Metastatic Pancreatic Carcinoma in the Ovary (tissue), 1 donor: Measurements from ENCODE around the genes PTX3 and KPNA4.

GRCh38 chr3:157122725-157123230, 37.2 kb downstream of the CCNL1 start:
- PRO-cap = no peak

- PRO-cap = unidirectional peak, minus-strand start at chr3:157160705; bidirectional peak, plus-strand start at chr3:157161063, minus-strand start at chr3:157160811
These were observed 867 bp upstream of the CCNL1 start for GRCh38 chr3:157160652-157161375.

- PRO-cap = no peak
These were observed 29.4 kb upstream of the CCNL1 start for GRCh38 chr3:157188972-157190026.

- PRO-cap = no peak
These were observed at the start of gene PTX3 for GRCh38 chr3:157436469-157437110. Gene PTX3, plus strand, starts transcription at chr3:157436850.

- PRO-cap = no peak
These were observed 287.2 kb downstream of the SHOX2 start for GRCh38 chr3:157819082-157819456.

DNA sequence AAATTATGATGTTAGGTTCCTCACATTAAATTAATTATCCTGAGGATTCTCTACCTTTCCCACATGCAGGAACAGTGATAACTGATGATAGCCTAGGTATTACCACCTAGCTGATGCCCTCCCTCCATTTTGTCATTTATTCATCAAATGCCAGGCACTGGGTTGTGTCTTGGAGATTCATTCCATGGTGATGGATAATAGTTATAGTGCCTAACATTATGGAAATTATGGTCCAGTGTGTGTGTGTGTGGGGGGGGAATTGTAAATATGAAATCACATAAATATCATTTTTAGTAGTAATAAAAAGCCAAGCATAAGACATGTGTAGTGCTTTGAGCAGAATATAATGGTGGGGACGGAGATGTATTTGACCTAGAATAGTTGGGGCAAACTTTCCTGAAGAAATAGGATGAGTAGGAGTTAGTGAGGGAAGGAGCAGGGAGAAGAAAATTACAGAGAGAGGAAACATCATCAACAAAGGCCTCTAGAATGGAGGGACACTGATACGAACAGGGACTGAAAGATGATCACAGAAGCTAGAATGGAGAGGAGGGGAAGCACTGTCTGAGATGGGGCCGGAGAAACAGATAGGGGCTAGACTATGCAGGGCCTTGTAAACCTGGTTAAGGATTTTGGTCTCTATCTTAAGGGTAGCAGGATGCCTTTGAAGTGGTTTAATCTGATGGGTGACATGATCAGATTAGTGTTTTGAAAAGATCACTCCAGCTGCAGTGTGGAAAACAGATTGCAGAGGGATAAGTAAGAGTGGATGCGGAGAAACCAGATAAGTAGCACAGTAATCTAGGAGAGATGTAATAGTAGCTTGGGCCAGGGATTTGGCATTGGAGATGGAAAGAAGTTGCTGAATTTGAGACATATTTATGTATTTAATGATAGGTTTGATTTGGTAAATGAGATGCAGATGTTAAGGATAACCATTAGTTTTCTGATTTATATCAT, 107.9 kb downstream of the RSRC1 start:
- PRO-cap = no peak

DNA sequence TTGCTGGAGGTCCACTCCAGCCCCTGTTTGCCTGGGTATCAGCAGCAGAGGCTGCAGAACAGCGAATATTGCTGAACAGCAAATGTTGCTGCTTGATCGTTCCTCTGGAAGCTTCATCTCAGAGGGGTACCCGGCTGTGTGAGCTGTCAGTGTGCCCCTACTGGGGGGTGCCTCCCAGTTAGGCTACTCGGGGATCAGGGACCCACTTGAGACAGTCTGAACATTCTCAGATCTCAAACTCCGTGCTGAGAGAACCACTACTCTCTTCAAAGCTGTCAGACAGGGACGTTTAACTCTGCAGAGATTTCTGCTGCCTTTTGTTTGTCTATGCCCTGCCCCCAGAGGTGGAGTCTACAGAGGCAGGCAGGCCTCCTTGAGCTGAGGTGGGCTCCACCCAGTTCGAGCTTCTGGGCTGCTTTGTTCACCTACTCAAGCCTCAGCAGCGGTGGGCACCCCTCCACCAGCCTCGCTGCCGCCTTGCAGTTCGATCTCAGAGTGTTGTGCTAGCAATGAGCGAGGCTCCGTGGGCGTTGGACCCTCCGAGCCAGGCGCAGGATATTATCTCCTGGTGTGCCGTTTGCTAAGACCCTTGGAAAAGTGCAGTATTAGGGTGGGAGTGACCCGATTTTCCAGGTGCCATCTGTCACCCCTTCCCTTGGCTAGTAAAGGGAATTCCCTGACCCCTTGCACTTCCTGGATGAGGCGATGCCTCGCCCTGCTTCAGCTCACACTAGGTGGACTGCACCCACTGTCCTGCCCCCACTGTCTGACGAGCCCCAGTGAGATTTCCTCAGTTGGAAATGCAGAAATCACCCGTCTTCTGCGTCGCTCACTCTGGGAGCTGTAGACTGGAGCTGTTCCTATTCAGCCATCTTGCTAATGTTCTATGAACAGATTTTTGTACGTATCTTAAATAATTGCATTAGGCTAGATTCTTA, 219.9 kb downstream of the RSRC1 start:
- PRO-cap = unidirectional peak, plus-strand start at position 432 of the sequence

DNA sequence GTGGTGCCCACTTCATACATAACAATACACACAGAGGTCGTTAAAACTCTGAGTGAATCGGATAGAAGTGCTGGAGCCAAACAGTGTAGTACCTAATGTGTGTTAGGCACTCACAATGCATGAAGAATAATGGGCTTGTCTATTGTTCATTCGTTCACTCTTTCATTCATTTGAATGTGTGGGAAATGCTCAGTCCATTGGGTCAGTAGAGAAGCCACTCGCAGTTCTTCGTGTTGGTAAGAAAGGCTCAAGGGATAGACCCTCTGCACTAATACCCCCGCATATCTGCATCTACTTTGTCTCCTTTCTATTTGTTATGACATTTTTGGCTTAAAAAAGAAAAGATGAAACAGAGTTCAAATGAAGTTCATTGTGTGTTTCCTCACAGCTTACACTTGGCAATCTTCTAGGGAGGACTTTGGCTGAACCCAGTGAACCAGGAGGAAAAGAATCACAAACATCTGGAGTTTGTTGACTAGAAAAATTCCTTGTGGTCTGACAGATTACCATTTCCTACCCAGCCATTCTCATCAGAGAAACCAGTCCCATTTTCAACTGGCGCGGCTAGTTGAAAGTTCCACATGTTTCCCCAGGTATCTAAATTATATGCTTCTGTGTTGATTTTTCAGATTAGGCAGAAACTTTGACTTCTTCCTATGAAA, 32.8 kb upstream of the MFSD1 start:
- PRO-cap = no peak

DNA sequence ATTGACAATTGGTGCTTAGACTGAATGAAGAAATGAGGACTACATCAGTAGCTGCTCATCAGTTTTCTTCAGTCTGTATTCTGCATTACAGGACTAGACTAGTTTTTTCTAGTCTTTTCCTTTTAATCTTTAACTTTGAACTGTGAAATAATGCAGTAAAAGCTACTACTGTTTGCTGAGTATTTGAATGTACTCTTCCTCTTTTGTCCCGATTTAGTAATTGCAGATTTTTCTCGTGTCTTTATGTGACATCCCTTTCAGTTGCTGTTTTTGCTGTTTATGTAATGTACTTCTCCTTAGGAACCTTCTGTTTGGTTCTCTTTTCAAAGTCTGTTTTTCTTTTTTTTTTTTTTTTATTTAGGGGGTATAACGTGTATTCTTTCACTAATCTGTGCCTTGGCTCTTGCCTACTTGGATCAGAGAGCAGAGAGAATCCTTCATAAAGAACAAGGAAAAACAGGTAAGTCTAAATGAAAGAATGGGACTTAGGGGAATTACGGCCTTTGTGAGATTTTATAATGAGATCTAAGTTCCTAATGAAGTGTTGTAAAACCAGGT, 17.5 kb downstream of the MFSD1 start:
- PRO-cap = no peak

DNA sequence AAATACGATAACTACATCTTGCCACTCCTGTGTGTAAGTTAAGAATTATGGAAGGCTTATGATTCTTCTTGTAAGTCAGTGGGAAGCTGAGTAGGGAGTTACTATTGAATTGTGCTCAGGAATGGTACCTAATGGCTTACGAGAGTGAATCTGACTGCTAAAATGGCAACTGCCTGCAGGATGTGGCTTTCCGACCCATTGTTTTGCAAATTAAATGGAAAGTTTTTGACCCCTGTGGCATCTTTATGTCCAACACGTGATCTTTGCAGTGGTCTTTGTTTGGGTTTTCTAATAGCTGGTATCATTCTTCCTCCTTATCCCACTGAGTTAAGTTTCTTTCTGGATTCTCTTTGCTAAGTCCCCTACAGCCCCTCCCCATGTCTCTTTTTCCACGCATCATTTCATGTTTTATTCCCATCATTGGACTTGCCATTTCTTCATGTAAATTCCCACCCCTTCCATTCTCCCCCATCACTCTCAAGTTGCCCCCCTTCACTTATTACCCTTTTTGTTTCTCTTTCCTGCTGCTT, 287.2 kb downstream of the IQCJ-SCHIP1 start:
- PRO-cap = no peak

DNA sequence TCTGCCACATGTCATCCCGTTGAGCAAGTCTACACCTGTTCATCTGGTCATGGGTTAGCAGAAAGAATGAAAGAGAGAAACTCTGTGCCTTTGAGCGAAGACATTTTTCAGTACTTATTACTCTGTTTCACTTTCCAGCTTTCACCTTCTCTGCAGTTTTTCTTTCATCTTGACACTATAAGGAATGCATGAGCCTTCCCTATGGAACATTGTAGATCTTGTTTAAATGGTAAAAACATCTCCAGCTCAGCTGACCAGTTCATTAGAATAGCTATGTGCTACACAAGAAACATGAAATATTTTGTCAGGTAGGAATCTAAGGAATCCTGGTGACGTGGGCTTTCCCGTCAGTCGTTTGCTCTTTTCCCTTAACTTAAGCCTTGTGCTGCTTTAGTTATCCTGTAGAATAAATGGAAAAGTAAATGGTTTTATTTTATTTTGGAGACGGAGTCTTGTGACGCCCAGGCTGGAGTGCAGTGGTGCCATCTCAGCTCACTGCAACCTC, 440.9 kb upstream of the C3orf80 start:
- PRO-cap = no peak

GRCh38 chr3:159796199-159796622, 429.0 kb upstream of the C3orf80 start:
- PRO-cap = no peak

DNA sequence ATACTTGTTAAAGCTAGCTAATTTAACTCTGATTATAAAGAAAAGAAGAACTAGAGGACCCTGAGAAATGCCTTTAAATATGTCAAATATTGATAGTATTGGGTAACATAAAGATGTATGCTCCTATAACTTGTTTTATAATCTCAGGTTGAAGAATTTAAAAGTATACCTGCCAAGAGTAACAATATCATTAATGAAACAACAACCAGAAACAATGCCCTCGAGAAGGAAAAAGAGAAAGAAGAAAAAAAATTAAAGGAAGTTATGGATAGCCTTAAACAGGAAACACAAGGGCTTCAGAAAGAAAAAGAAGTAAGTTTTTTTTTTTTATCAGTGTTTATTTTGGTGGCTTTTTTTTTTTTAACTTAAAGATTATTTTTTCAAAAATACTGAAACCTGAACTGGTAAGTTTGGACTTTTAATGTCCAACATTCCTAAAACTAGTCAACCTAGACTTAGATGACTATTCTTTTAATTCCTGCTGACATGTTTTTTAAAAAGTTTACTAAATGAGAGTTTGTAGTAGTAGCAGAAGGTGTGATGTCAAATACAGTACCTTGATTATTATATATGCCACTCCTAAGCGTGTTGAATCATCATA, 16.8 kb downstream of the SMC4 start:
- PRO-cap = no peak

GRCh38 chr3:160501085-160502324, 51.9 kb upstream of the TRIM59 start:
- PRO-cap = no peak

GRCh38 chr3:160531338-160531892, 34.0 kb downstream of the KPNA4 start:
- PRO-cap = no peak

- PRO-cap = no peak
These were observed 1.1 kb downstream of the KPNA4 start for GRCh38 chr3:160564264-160564650.

DNA sequence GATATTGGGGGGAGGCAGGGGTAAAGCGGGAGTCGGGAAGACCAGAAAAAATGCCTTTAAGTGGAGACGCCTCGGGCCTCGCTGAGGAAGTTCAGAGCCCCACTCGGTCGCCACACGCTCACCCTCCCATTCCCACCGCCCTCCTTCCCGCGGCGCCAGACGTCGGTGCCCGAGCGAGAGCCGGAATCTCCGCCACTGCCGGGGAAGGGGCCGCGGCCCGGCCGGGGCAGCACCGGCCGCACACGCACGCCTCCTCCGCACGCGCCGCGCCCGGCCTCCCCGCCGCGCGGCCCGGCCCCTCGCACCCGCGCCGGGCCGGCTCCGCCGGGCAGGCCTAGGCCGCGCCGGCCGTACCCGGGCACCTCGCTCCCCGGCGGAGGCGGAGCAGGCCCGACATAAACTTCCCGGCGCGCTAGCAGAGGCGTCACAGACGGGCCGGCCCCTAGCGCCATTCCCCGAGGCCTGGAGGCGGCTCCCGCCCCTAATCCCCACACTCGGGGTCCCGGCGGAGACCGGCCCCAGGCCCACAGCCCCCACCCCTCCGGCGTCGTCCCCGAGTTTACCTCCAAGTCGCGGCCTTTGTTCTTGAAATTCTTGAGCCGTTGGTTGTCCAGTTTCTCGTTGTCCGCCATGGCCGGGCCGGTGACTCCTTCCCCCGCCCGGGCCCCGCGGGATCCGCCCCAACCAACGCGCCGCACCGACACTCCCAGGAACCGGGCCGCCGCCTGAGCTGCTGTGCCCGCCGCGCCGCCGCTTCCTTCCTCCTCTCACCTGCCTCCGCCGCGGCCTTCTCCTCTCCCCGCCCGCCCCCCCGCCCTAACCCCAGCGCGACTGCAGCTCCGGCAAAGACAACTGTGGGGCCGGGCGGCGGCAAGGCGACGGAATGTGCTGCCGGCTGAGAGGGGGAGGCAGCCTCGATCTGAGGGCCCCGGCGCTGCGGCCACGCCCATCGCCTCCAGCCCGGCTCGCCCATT, at the start of gene KPNA4:
Gene KPNA4 (minus strand): TSS at position 921 of the 974 bp plus-strand sequence.
- PRO-cap = bidirectional peak, plus-strand start at position 451 of the sequence, minus-strand start at position 372 of the sequence; bidirectional peak, plus-strand start outside the sequence, minus-strand start at position 854 of the sequence

- PRO-cap = no peak
These were observed 24.3 kb downstream of the PPM1L start for GRCh38 chr3:160780354-160780800.

DNA sequence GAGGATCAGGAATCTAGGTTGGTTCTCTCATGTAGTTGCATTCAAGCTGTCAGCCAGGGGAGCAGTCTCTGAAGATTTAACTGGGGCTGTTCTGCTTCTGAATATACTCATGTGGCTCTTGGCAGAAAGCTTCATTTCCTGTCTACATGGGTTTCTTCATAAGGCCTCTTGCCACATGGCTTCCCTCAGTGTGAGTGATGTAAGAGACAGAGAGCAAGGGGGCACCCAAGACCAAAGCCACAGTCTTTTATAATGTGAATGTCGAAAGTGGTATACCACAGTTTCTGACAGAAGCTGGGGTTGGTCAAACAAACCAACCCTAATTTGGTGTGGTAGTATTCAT, 123.9 kb downstream of the B3GALNT1 start:
- PRO-cap = no peak

DNA sequence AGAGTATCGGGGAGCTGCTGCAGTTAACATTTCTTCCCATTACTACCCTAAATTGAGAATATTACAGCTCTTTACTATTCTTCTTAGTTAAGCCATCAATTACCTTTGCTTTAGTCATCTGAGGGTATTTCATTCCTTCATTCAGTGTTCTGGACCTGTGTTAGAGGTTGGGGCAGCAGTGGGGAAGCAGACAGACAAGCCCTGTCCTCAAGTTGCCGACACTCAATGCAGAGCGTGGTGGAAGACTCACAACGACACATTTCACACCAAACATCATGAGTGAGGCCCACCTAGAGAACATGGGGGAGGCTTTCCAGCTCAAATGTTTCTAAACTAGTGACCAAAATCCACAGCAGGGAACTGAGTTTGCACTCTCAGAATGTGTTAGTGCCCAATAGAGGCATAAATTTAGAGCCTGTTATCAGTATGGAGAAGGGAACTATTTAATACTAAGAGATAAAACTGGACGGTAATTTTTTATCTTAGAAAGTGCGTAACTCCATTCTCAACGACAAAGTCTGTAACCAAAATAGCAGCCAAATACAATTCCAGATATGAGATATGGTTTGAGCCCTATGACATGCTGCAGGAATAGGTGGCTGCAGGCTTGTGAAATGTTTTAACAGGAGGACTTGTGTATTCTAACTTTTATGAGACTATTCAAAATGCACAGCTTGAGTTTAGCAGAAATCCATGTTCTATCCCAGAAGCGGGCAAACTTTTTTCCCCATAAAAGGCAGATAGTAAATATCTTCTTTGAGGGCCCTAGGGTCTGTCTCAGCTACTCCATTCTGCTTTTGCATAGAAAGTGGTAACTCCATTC, 3.6 kb downstream of the B3GALNT1 start:
- PRO-cap = no peak